Measurements from ENCODE around the gene SEC24D.

DNA sequence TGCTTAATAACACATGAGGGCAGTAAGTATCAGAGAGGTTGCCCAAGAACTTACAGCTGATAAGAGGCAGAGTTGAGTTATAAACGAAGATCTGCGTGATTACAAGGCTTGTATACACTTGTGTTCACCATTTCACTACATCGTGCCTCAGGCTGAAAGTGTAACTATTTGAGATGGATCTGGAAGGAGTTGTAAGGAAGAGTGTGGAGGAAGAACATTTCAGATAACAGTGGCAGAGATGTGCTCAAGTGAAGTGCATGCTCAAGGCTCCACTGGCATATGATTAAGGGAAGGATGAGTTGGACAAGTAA lies 68.6 kb upstream of the ANK2 start:
- CAGE, long polyA plus RNA: no peak
- RRBS: no CpG with 5 or more reads among the region's 3 CpGs

- CAGE, long polyA plus RNA: no peak
- RRBS: no CpG with 5 or more reads among the region's 2 CpGs
These were observed 14.2 kb upstream of the ANK2 start for GRCh38 chr4:113035217-113035715.

GRCh38 chr4:113295625-113296038 lies 246.2 kb downstream of the ANK2 start:
- CAGE, long polyA plus RNA: no peak
- RRBS: no CpG with 5 or more reads among the region's 2 CpGs

DNA sequence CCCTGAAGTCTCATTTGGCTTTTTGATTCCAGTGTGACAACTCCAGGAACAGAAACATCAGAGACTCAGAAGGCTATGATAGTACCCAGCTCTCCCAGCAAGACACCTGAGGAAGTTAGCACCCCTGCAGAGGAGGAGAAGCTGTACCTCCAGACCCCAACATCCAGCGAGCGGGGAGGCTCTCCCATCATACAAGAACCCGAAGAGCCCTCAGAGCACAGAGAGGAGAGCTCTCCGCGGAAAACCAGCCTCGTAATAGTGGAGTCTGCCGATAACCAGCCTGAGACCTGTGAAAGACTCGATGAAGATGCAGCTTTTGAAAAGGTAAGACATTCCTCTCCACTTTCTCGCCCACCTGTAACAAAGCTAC lies 320.0 kb downstream of the ANK2 start:
- CAGE, long polyA plus RNA: no peak
- RRBS: no CpG with 5 or more reads among the region's 9 CpGs

DNA sequence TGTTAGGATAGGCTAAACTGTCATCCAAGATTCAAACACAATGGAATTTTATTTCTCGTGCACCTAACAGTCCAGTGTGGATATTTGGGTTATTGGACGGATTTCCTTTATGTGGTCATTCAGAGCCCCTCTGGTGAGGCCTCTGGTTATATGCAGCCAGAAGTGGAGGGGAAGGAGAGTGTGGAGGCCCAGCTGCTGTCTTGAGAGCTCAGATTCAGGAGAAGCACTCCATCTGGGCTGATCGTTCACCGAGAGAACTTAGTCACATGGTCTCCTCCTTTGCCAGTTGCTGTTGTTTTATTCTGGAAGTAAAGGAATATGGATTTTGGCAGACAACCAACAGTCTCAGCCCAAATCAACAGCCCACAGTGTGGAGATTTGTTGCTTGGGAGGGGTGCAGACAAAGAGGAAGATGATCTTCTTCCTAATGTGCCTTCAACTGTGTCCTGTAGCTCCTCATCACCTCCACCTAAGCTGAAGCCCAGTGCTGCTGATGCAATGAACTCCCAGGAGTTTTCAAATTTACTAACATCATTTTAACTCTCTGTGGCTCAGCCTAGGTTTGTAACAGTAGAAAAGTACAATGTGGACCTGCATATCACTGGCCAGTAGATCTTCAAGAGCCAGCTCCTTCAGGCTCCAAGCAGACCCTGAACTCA lies 355.4 kb downstream of the ANK2 start:
- CAGE, long polyA plus RNA: no peak
- RRBS: no CpG with 5 or more reads among the region's 4 CpGs

DNA sequence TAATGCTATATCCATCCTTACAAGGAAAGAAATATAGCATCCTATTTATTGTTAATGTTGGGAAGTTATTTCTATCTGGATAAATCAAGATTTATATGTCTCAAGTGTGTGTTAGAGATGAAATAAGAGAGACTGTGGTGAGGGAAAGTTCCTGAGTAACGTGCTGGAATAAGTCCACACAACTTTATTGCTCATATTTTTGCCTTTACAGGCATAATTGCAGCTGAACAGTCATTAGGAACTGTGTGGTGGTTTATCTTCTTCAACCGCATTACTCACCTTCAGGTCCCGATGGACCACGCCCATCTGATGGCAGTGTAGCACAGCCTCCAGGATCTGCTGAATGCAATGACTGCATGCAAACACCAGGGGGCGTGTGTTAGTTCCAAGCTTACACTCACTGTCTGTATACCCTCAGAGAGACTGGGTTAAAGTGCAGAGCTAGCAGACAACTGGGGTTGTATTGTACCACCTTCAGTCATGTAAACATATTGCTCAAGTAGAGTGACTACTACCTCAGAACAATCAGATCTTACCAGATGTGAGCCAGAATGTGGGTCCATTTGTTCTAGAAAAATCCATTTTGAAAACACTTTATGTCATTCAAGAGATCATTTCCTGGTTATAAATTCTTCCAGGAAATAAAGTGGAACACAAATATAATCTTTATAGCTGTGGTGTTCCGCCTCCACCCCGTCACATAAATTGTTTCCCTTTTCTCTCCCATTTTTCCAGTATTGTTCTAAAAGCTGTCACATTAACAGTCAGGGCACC lies 214.0 kb downstream of the CAMK2D start:
- CAGE, long polyA plus RNA: no peak
- RRBS: no CpG with 5 or more reads among the region's 7 CpGs

DNA sequence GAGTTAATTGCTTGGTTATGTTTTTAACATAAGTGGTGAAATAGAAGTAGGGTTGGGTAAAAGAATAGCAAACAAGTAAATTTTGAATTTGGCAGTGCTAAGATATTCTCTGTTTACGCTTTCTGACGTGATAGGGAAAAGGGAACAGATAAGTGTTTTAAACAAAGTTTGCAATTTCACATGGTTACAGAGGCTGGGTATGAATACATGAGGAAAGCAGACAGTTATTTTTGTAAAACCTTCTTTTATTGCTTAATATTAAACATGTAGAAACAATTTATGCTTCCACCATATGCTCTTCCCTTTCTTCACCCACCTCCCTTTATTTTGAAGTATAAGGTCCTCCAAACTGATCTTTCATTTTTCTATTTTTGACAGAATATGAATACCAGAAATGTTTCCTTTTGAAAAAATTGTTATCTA lies 214.2 kb upstream of the ARSJ start:
- CAGE, long polyA plus RNA: no peak
- RRBS: no CpG with 5 or more reads among the region's 2 CpGs

DNA sequence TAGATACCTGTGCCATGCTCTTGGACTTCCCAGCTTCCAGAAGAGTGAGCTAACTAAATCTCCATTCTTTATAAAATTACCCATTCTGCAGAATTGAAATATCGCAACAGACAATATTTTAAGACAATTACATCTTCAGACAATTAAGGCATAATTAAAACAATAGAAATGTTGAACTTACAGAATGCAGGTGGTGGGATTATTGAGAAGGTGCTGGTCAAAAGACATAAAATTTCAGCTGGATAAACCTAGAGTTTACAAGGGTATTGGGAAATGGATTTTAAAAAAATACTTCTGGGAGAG lies 107.1 kb upstream of the UGT8 start:
- CAGE, long polyA plus RNA: no peak
- RRBS: no CpG with 5 or more reads among the region's 1 CpG

GRCh38 chr4:114615405-114615923 lies 16.9 kb downstream of the UGT8 start:
- CAGE, long polyA plus RNA: no peak
- RRBS: no CpG with 5 or more reads among the region's 4 CpGs

- CAGE, long polyA plus RNA: no peak
- RRBS: no CpG with 5 or more reads among the region's 2 CpGs
These were observed 72.7 kb downstream of the PRSS12 start for GRCh38 chr4:118279968-118280574.

GRCh38 chr4:118351825-118352625 lies 778 bp downstream of the PRSS12 start:
- CAGE, long polyA plus RNA: no peak
- RRBS: no CpG with 5 or more reads among the region's 66 CpGs

- CAGE, long polyA plus RNA: no peak
- RRBS: no CpG with 5 or more reads among the region's 6 CpGs
These were observed 56.2 kb downstream of the METTL14 start for GRCh38 chr4:118741300-118741891.

DNA sequence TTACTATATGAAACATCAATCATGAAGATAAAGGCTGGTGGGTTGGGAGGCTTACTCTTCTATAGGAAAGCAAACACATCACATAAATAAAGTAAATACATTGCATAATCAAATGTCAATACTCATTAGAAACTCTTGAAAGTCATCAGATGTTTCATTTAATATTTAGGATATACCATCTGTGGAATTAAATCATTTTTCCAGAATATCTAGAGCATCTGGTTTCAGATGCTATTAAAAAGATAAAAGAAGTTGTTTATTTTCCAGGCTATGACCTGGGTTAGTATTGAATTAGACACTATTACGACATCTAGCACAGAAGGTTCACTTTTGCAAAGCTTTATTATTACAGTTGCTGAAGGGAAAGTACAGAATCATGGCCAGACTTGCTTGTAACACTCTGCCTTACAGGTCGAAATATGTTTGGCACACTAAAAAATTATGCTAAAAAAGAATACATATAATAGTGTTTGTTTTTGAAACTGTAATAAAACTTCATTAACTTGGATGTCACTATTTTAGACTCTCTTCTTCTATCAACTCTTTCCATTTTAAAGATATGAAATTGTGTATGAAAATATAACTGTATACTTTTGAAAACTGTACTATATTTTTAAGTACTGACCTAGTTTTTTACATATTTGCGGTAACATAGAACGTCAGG lies 72.7 kb downstream of the METTL14 start:
- CAGE, long polyA plus RNA: no peak
- RRBS: no CpG with 5 or more reads among the region's 4 CpGs

DNA sequence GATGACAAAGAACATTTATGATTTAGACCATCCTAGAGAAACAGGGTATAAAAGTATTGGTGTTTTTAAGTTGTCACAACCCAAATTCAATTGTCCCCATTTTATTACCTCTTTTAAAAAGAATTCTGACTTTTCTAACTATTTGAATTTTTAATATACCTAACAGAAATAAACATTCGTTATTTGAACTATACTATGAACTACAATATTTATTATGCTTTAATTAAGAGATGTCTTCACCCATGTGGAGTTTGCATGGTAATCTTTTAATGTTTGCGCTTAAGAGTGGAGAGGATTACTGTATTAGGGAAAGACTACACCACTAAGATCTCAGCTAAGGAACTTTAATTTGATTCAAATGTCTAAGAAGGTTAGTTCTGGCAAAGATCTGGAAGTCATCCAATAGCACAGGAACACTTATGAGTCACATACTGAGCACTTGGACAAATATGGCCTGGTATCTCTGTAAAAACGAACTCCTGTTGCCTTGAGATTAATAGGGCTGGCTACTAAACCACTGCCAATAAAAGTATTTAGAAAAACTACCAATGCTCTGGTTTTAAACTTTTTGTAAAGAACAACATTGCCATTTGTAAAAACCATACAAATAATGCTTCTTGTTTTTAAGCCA lies 70.7 kb downstream of the SEC24D start:
- CAGE, long polyA plus RNA: no peak
- RRBS: no CpG with 5 or more reads among the region's 3 CpGs

- CAGE, long polyA plus RNA: start-site peak on the minus strand at chr4:118836052-118836099, 643 and 408 reads in 2 replicates
- RRBS: 3% methylated on average over 31 of the region's 68 CpGs
These were observed at the start of gene SEC24D for GRCh38 chr4:118835554-118836268. TSS of gene SEC24D (minus strand) at chr4:118836126.

DNA sequence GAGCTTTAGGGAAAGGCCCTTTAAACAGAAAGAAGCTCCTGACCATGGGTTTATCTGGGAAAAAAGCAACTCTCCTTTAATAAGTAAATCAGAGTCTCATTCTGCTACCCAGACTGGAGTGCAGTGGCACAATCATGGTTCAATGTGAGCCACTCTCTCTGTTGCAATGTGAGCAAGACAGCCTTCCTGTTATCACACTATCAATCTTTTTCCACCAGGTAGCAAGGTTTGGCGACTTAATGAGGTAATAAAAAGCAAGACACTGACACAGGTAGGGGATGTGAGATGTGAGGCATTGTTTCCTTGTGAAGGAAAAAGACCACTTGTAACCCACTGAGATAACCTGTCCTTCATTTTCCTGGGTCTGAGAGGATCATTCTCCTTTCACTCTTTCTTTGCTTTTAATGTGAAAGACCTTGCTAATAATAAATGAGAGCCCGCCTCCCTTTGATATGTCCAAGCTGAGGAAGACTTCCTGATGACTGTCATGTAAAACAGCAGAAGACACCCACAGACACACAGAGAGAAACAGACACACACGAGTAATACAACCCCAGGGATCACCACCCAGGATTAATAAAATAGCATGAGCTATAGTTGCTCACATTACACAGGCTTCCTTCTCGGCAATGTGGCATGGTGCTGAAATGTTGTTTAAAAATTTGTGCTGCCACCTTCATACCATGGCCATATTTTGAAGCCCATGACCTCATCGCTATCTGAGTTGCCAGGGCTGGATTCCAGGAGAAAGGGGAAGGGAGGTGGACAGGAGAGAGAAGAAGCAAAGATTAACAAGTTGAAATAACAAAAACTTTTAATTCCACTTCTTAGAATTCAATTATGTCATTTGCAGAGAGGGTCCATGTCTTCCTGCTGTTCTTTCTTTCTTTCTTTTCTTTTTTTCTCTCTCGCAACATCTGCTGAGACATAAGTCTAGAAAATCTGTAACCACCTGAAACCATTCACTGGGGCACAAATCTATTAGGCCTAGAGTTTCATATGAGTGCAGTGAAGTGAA lies 111.6 kb downstream of the SYNPO2 start:
- CAGE, long polyA plus RNA: no peak
- RRBS: no CpG with 5 or more reads among the region's 6 CpGs

DNA sequence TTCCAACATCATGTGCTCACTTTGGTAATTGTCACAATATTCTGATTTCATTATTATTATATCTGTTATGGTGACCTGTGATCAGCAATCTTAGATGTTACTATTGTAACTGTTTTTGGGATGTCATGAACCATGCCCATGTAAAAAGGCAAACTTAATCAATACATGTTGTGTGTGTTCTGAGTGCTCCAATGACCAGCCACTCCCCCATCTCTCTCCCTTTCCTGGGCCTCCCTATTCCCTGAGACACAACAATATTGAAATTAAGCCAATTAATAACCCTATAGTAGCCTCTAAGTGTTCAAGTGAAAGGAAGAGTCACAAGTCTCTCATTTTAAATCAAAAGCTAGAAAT lies 31.1 kb downstream of the MYOZ2 start:
- CAGE, long polyA plus RNA: no peak

- CAGE, long polyA plus RNA: no peak
- RRBS: no CpG with 5 or more reads among the region's 2 CpGs
These were observed 28.3 kb upstream of the USP53 start for GRCh38 chr4:119184259-119184527.

GRCh38 chr4:119301006-119301218 lies 467 bp upstream of the C4orf3 start:
- CAGE, long polyA plus RNA: no peak
- RRBS: no CpG with 5 or more reads among the region's 10 CpGs

GRCh38 chr4:119476115-119476475 lies 152.5 kb downstream of the PDE5A start:
- CAGE, long polyA plus RNA: no peak

All from AG04450 (cell line).